ENCODE measurements around the gene MAPKAPK2.

GRCh38 chr1:205750297-205750491, 212 bp upstream of the NUCKS1 start:
- PRO-cap = bidirectional peak, plus-strand start at chr1:205750394, minus-strand start at chr1:205750183

DNA sequence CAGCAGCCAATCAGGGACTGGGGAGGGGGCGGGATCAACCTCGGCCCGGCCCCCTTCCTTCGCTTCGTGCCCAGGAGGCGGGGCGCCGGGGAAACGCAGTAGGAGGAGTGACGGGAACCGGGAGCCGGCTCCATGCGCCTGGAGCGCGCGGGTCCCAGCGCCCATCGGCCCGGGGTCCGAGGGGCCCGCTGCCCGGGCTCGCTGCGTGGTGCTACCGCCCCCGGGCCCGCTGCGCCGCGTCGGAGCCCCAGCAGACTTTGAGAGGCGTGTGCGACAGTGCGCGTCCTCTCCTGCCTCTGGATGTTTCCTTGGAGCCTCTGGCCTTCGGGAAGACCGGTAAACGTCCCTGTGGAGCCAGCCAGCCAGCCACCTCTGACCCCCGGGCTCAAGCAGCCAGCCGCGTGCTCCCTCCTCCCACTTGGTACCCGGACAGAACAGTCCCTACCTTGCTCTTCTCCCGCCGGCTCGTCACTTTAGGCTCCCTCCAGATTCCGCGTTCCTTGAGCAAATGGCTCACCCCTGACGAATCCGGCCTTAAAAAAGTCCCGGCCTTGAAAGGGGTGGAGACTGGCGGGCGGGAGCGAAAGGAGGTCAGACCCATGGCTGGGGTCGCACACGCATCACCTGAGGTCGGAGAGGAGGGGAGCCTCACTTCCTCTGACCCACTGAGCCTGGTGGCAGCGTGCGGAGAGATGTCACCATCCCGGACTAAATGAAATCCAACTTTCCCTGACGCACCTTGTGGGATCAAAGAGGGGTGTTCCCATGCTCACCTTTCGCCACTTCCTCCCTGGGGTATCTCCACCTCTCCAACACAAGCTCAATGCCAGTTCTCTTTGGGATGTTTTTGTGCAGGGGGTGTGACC, 485 bp upstream of the SLC41A1 start:
- PRO-cap = bidirectional peak, plus-strand start at position 101 of the sequence, minus-strand start outside the sequence; unidirectional peak, minus-strand start at position 509 of the sequence

DNA sequence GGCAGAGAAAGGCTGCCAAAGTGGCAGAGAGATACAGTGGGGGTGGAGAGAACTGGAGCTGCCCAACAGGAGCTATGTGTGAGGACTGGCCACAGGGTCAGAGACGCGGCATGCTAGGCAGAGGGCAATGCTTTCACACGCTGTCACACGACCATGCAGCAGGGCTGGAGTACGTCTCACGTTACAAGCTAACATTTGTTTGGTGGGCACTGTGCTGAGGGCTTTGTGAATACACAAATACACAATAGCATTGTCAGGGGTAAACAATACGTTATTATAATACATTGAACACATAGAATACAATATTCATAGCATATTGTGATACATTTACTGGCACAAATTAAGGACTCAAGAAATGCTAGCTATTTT, 4.7 kb downstream of the RAB7B start:
- PRO-cap = no peak

GRCh38 chr1:206047197-206047589, 5.8 kb upstream of the RHEX start:
- PRO-cap = no peak

GRCh38 chr1:206429239-206429779, 41.0 kb upstream of the IKBKE start:
- PRO-cap = no peak

- PRO-cap = no peak
Observed at GRCh38 chr1:206508396-206509086, 1.2 kb downstream of the RASSF5 start.

DNA sequence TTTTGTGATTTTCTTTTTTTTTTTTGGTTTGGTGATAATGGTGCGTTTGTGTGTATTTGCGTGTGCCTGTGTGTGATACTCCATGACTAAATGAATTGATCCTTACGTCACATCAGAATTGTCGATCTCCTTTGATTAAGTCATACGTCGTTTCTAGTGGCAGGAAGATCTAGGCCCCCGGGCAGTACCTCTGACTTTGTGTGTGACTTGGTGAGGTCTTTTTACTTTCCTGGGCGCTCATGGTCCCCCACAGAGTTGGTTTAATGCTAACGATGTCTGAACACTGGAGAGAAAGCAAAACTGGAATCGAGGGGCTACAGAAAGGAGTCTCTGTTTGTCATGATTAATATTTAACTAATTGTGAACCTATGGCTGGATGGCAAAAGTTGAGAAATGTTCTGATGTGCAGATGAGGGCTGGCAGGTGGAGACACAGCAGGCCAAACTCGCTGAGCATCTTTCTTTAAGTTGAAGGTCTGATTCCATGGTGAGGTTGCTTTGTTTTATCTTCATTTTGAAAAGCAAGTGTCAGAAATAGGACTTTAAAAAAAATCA, 2.5 kb downstream of the RASSF5 start:
- PRO-cap = no peak

DNA sequence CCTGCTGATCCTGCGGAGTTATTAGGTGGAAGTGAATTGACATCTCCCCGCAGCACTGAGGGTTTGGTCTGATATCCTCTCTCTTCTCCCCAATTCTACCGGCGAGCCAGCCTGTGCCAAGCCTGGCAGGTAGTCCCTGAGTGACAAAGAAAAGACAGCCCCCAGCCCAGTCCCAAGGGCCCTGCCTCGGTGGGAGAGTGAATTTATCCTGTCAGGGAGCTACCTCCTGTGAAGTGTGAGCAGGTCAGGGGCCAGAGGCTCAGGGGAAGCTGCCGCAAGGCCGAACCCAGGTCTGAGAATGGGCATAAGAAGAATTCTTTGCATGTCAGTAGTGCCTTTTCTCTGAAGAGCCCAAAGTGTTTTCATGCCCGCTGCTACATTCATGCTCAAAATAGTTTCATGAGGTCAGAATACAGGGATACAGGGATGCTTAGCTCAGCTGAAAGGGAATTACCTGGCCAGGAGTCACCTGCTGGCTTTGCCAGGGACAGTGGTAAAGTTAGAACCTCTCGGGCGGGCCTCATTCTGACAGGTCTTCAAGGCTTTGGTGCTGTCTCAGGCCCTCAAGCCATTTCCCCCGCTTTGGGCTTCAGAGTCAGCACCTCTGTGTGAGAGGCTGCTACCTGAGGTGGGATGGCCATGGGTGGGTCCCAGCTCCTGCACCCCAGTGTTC, 5.3 kb downstream of the RASSF5 start:
- PRO-cap = no peak

DNA sequence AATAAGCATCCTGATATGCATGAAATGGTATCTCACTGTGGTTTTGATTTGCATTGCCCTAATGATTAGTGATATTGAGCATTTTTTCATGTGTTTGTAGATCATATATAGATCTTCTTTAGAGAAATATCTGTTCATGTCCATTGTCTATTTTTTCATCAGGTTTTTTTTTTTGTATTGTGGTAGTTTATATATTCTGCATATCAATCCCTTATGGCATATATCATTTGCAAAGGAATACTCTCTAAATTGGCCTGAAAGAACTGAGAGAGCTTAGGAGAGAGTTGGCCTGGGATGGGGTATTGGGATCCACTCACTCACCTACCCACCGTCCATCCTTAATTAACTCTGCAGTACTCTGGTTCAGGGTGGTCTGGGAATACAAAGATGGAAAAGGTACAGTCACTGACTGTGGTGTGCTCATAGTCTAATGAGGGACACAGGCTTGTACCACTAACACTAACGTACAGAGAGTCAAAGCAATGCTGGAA, 41.1 kb downstream of the EIF2D start:
- PRO-cap = no peak

DNA sequence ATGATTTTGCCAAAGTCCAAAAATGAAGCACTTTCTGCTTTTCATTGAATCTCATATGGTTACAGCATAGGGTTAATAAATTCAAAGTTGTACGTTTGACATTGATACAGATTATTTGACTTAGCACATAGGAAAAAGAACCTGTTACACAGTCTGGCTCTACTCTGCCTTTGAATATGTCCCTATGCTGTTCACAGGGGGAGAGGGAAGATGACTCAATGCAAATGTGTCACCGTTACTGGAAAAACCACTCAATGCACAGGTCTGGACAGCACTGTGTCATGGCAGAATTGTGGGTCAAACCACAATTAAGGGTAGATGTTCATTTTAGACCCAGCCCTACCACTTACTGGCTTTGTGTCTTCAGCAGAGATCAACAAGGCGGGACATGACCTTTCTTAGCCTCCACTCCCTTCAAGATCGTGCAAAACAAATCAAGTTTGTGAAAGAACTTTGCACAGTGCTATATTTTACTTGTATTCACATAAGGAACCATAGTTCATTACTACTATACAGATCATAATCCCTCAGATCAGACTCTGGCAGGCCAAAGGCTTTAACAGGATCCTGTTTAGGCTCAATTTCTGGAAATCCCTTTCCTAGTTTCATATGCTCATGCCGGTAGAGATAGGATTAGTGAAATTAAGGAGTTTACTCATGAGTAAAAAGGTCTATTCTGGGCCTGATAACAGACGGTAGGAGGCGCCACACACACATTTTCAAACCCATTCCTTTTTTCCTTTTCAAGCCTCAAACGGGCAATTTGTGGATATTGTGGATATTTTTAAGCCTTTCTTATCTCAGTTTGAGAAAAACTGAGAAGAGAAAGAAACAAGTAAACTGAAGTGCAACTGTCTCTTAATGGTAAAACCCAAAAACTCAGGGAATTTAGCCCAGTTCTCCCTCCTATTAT, 22.0 kb downstream of the EIF2D start:
- PRO-cap = no peak

- PRO-cap = no peak
Observed at GRCh38 chr1:206637461-206637932, 2.2 kb downstream of the DYRK3 start.

DNA sequence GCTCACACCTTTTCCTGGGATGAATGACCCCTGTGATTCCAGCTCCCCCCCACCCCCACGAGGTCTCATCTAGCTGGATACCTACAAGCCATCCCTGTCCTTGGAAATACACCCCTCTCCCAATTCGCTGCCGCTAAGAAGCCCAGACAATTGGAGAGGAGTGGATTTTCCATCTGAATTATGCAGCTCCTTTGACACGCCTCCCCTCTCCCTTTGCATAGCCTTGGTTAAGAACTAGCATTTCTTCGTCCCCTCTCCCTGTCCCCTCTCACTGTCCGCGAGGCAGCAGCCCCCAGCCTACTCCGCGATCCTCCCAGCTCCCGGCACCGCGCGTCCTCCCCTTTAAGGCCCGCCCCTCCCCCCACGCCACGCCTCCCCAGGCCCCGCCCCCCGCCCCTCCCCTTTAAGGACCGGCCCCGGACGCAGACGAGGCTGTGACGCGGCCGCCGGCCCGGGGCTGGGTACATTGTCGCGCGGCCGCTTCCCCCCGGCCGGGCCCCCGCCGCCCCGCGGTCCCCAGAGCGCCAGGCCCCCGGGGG, at the start of gene MAPKAPK2:
Gene MAPKAPK2 (plus strand): TSS at position 435 of the 539 bp plus-strand sequence.
- PRO-cap = bidirectional peak, plus-strand start at position 435 of the sequence, minus-strand start at position 344 of the sequence

GRCh38 chr1:206685173-206686123, 743 bp downstream of the MAPKAPK2 start:
- PRO-cap = no peak

GRCh38 chr1:206689788-206690393, 5.2 kb downstream of the MAPKAPK2 start:
- PRO-cap = no peak

GRCh38 chr1:206694431-206694916, 9.8 kb downstream of the MAPKAPK2 start:
- PRO-cap = no peak

DNA sequence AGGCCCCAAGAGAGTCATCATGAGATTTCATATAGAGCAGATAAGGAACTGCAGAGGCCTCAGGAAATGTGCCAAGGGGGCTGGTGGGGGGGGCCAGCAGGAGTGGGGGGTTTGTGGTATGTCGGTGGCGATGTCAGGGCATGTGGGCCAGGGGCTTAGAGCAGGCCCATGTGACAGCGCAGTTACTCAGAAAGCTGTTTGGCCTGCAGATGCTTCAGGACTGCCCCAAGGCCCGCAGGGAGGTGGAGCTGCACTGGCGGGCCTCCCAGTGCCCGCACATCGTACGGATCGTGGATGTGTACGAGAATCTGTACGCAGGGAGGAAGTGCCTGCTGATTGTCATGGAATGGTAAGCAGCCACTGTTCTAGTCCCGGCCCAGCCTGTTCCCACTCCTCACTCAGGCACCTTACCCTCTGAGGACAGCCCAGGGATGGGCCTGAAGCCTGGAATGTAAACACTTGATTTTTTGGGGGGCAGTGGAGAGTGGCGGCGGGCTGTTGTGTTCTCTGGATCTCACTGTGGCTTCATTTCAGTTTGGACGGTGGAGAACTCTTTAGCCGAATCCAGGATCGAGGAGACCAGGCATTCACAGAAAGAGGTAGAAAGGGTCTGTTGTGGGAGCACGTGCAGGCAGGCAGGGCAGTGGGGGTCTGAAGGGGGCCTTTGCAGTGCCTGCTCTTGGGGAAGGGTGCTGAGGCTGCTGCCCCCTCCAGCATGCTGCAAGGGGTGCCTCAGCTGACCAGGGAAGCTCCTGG, 41.9 kb upstream of the IL19 start:
- PRO-cap = no peak

GRCh38 chr1:206732098-206733152, 38.1 kb upstream of the IL19 start:
- PRO-cap = no peak

- PRO-cap = no peak
Observed at GRCh38 chr1:206769319-206769731, 1.2 kb upstream of the IL19 start.

GRCh38 chr1:206865904-206866504, 581 bp downstream of the IL20 start:
- PRO-cap = no peak

- PRO-cap = no peak
Observed at GRCh38 chr1:206890479-206891129, 6.6 kb upstream of the IL24 start.